Measurements from ENCODE around the gene SHCBP1L.

DNA sequence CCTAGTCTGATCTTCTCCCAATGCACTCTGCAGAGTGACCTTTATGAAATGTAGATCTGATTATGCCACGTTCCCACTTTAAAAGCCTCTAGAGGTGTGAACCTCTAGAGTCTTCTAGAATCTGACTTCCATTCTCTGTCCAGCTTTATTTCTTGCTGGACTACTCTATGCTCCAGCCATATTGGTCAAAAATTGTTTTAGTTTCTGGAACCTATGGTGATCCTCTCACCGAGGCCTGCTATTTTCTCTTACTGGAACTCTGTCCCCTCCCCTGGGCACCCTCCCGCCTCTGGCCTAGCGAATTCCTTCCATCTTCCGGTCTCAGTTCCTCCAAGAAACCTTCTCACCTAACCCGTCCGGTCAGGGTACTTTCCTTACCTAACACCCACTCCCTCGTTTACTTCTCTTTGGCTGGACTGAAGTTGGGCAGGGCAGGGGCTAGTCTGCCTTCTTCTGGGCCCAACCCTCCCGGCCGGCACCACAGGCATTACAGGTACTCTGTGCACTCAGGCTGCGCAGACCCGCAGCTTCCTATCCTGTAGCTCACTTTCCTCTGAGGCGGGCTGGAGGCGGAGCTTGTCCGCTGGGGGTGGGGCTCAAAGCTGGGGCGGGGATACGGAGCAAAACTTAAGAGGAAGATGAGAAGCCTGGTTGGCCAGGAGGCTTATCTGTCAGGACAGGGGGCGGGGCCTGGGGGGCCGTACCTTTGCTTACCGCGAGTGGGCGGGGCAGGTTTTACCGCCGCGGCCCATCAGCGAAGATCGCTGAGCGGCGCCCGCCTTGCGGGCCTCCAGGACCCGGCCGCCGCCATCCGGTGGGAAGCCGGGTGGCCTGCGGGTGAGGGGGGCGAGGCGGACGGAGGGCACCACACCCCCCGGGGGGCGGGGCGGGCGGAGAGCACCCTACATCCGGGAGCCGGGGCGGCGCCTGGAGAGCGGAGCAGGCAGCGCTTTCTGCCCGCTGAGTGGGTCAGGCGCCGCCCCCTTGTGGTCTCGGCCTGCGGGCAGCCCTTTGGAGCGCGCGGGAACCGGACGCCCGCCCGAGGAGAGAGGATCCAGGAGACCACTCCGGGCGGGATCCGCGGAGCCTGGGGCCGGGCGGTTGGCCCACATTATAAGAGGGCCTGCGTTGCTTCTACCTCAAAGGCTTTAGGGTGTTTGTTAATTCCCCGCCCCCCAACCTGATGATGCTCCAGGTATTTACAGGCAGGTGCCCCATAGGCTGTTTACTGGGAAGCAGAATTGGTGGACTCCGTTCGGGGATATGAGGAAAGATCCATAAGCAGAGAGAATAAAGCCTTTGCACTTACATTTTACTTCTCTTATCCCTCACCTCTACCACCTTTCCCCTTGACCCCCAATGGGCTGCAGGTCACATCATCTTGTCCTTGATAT is 31.9 kb downstream of the ZNF648 start:
- RAMPAGE, long total RNA, result no peak
- RRBS, 2 experiments, result 2% methylated on average over 12 to 22 of the region's 72 CpGs
CAGE:
- cytosol, long polyA minus RNA, result no peak
- cytosol, long polyA plus RNA, result start-site peak on the minus strand centred at position 528 of the sequence, 56 bp wide, 16 and 11 reads in 2 replicates
- long polyA plus RNA, result start-site peak on the minus strand centred at position 531 of the sequence, 51 bp wide, 22 and 19 reads in 2 replicates
- nucleolus, long total RNA, result start-site peak on the minus strand centred at position 532 of the sequence, 49 bp wide, 16 reads
- nucleus, long polyA plus RNA, result no peak
- nucleus, long total RNA, result no peak

DNA sequence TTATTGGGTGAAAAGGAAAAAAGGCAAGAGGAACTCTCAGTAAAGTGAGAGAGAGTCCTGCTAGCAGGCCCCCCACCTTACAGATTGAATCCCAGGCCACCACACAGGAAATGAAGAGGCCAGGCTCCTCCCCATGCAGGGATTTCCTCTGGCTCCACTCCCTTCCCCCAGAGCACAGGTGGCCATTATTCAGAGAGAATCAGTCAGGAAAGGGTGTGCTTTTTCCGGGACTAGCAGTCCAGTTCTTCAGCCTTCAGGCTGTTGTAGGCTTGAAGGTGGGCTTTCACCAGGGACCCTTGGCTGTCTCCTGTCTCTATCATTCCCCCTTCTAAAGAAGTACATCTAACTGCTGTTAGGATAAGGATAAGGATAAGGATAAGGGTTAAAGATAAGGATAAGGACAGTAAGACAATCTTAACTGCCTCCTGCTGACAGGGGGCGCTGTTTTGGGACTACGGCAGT is 26.3 kb downstream of the ZNF648 start:
- RAMPAGE, long total RNA, result no peak
- RRBS, 2 experiments, result no CpG with 5 or more reads among the region's 3 CpGs
CAGE:
- cytosol, long polyA minus RNA, result no peak
- cytosol, long polyA plus RNA, result no peak
- long polyA plus RNA, result no peak
- nucleolus, long total RNA, result no peak
- nucleus, long polyA plus RNA, result no peak
- nucleus, long total RNA, result no peak

DNA sequence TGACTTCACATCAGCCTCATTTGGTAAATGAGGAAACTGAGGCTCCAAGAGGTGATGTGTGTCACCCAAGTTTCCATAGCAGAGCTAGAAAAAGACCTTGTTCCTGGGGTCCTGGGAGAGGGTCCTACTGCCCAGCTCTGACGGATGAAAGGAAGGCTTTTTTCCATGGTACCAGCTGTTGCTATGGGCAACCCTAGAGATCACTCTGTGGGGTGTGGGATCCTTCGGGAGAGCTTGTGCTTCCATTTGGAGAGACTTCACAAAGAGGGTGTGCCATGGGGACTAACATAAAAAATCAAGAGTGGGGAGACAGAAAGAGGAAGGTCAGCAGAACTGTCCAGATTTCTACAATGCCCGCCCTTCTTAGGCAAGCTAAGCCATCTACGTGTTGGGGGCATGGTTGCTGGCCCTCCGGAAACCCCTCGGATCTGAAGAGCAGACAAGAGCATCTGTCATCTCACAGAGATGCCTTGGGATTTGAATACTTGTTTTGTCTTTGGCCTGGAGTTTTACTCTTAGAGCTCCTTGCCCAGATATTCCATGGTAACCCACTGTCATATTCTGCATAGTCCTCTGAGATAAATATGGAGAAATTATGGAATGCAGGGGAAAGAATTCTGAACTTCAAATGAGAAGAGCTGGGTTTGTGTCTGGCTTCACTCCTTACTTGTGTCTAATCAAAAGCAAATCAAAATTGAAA is 83.9 kb upstream of the ZNF648 start:
- RAMPAGE, long total RNA, result no peak
- RRBS, 2 experiments, result no CpG with 5 or more reads among the region's 6 CpGs
CAGE:
- cytosol, long polyA minus RNA, result no peak
- cytosol, long polyA plus RNA, result no peak
- long polyA plus RNA, result no peak
- nucleolus, long total RNA, result no peak
- nucleus, long polyA plus RNA, result no peak
- nucleus, long total RNA, result no peak

DNA sequence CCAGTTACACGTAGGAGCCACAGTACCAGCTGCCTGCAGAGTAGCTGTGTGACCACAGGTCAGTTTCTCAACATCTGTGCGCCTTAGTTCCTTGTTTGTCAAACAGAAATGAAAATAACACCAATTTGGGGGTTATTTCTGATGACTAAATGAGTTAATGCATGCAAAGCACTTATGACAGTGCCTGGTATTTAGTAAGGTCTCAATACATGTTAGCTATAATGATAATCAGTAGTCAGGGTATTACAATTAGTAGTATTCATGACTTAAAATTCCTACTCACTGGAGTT is 85.7 kb upstream of the ZNF648 start:
- RAMPAGE, long total RNA, result no peak
- RRBS, 2 experiments, result no CpG with 5 or more reads among the region's 2 CpGs
CAGE:
- cytosol, long polyA minus RNA, result no peak
- cytosol, long polyA plus RNA, result no peak
- long polyA plus RNA, result no peak
- nucleolus, long total RNA, result no peak
- nucleus, long polyA plus RNA, result no peak
- nucleus, long total RNA, result no peak

DNA sequence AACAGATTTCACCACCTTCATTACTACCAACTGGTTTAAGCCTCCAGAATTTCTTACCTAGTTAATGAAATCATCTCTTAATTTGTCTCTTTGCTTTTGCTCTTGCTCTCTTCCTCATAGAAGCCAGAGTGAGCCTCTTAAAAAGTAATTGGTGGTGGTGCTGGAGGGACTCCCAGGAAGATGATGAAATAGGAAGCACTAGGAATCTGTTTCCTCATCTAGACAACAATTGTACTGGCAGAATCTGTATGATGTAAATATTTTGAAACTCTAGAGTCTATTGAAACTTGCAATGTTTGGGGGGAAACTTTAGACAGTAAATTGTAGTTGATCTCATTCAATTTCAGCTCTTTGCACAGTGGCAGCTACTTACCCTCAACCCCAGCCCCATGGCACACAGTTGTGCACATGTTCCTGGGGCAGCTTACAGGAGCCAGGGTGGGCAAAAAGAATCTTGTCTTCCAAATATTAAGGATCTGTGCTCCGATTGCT is 10.6 kb downstream of the RGSL1 start:
- RAMPAGE, long total RNA, result no peak
- RRBS, 2 experiments, result no CpG with 5 or more reads among the region's 1 CpG
CAGE:
- cytosol, long polyA minus RNA, result no peak
- cytosol, long polyA plus RNA, result no peak
- long polyA plus RNA, result no peak
- nucleolus, long total RNA, result no peak
- nucleus, long polyA plus RNA, result no peak
- nucleus, long total RNA, result no peak

DNA sequence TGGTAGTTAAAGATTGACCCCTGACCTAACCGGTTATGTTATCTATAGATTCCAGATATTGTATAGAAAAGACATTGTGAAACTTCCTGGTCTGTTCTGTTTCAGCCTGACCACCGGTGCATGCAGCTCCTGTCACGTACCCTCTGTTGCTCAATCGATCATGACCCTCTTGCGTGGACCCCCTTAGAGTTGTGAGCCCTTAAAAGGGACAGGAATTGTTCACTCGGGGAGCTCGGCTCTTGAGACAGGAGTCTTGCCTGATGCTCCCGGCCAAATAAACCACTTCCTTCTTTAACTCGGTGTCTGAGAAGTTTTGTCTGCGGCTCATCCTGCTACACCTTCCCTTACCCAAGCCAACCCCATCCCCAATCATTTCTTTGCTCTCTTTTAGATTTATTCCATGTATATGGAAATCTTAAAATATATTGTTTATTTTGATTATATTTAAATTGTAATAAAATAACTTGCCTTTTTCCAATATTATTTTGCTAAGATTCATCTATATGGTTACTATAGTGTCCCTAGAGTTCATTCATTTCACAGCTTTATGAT is 28.4 kb upstream of the RGS16 start:
- RAMPAGE, long total RNA, result no peak
- RRBS, 2 experiments, result no CpG with 5 or more reads among the region's 10 CpGs
CAGE:
- cytosol, long polyA minus RNA, result no peak
- cytosol, long polyA plus RNA, result no peak
- long polyA plus RNA, result no peak
- nucleolus, long total RNA, result no peak
- nucleus, long polyA plus RNA, result no peak
- nucleus, long total RNA, result no peak

GRCh38 chr1:182843081-182843565 is 4.0 kb downstream of the DHX9 start:
- RAMPAGE, long total RNA, result no peak
- RRBS, 2 experiments, result no CpG with 5 or more reads among the region's 6 CpGs
CAGE:
- cytosol, long polyA minus RNA, result no peak
- cytosol, long polyA plus RNA, result no peak
- long polyA plus RNA, result no peak
- nucleolus, long total RNA, result start-site peak on the plus strand at chr1:182843183-182843325, 48 reads
- nucleus, long polyA plus RNA, result no peak
- nucleus, long total RNA, result no peak

- RAMPAGE, long total RNA, result no peak
- RRBS, 2 experiments, result no CpG with 5 or more reads among the region's 8 CpGs
CAGE:
- cytosol, long polyA minus RNA, result no peak
- cytosol, long polyA plus RNA, result no peak
- long polyA plus RNA, result no peak
- nucleolus, long total RNA, result start-site peak on the plus strand at chr1:182855122-182855244, 30 reads
- nucleus, long polyA plus RNA, result no peak
- nucleus, long total RNA, result no peak
Measured at GRCh38 chr1:182855128-182855740, 16.1 kb downstream of the DHX9 start.

- RAMPAGE, long total RNA, result no peak
- RRBS, 2 experiments, result no CpG with 5 or more reads among the region's 6 CpGs
CAGE:
- cytosol, long polyA minus RNA, result no peak
- cytosol, long polyA plus RNA, result no peak
- long polyA plus RNA, result no peak
- nucleolus, long total RNA, result no peak
- nucleus, long polyA plus RNA, result no peak
- nucleus, long total RNA, result no peak
Measured at GRCh38 chr1:182865084-182866138, 26.3 kb downstream of the DHX9 start.

GRCh38 chr1:182876773-182877205 is 37.6 kb downstream of the DHX9 start:
- RAMPAGE, long total RNA, result no peak
- RRBS, 2 experiments, result no CpG with 5 or more reads among the region's 2 CpGs
CAGE:
- cytosol, long polyA minus RNA, result no peak
- cytosol, long polyA plus RNA, result no peak
- long polyA plus RNA, result no peak
- nucleolus, long total RNA, result start-site peak on the plus strand at chr1:182876901-182876987, 17 reads
- nucleus, long polyA plus RNA, result no peak
- nucleus, long total RNA, result no peak

DNA sequence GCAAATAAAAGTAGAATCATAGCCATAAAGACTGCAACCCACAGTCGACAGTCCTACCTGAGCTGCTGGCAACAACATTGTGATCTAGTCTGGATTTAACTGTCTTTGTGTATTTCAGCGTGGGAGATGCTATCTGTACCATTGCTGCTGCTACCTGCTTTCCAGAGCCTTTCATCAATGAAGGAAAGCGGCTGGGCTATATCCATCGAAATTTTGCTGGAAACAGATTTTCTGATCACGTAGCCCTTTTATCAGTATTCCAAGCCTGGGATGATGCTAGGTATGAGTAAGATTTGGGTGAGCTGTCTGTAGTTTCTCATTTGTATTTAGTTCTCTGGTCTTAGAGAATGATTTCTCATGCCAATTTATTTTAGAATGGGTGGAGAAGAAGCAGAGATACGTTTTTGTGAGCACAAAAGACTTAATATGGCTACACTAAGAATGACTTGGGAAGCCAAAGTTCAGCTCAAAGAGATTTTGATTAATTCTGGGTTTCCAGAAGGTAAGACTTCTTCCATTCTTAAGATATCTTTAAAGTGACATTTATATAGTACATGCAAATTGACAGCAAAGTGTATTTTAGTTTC is 42.1 kb downstream of the DHX9 start:
- RAMPAGE, long total RNA, result no peak
- RRBS, 2 experiments, result no CpG with 5 or more reads among the region's 6 CpGs
CAGE:
- cytosol, long polyA minus RNA, result start-site peak on the plus strand centred at position 389 of the sequence, 15 bp wide, 33 reads
- cytosol, long polyA plus RNA, result no peak
- long polyA plus RNA, result no peak
- nucleolus, long total RNA, result no peak
- nucleus, long polyA plus RNA, result no peak
- nucleus, long total RNA, result no peak

- RAMPAGE, long total RNA, result no peak
- RRBS, 2 experiments, result no CpG with 5 or more reads among the region's 1 CpG
CAGE:
- cytosol, long polyA minus RNA, result no peak
- cytosol, long polyA plus RNA, result no peak
- long polyA plus RNA, result no peak
- nucleolus, long total RNA, result no peak
- nucleus, long polyA plus RNA, result no peak
- nucleus, long total RNA, result no peak
Measured at GRCh38 chr1:182887919-182888435, 48.8 kb downstream of the DHX9 start.

DNA sequence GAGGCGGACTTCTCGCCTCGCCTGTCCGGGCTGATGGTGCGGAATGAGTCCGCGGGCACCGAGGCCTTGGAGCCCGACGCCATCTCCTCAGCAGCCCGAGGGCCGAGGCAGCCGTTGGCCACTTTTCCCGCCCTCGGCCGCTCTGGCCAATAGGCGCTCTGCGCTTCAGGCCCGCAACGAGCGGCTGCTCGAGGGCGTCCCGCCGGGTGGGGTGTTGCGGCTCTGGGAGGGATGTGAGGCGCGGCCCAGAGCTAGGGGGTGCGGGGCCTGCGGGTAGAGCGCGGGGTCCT is at the start of gene SHCBP1L:
SHCBP1L (minus strand) TSS at position 116 of the 290 bp plus-strand sequence.
- RAMPAGE, long total RNA, result no peak
- RRBS, 2 experiments, result 67% methylated on average over 3 of the region's 32 CpGs; no CpG with 5 or more reads in 1 of the 2 experiments
CAGE:
- cytosol, long polyA minus RNA, result no peak
- cytosol, long polyA plus RNA, result no peak
- long polyA plus RNA, result no peak
- nucleolus, long total RNA, result no peak
- nucleus, long polyA plus RNA, result no peak
- nucleus, long total RNA, result no peak

DNA sequence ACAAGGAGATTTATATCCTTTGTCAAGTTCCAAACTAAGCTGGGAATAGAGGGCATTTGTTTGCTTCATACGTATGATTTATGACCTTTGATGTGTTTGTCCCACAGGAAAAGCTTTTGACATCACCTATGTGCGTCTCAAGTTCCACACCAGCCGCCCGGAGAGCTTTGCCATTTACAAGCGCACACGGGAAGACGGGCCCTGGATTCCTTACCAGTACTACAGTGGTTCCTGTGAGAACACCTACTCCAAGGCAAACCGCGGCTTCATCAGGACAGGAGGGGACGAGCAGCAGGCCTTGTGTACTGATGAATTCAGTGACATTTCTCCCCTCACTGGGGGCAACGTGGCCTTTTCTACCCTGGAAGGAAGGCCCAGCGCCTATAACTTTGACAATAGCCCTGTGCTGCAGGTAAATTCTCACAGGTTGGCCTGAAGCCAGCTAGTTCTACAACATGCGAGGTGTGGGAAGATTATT is 80.0 kb downstream of the LAMC1 start:
- RAMPAGE, long total RNA, result no peak
- RRBS, 2 experiments, result no CpG with 5 or more reads among the region's 13 CpGs
CAGE:
- cytosol, long polyA minus RNA, result no peak
- cytosol, long polyA plus RNA, result no peak
- long polyA plus RNA, result no peak
- nucleolus, long total RNA, result no peak
- nucleus, long polyA plus RNA, result no peak
- nucleus, long total RNA, result no peak

DNA sequence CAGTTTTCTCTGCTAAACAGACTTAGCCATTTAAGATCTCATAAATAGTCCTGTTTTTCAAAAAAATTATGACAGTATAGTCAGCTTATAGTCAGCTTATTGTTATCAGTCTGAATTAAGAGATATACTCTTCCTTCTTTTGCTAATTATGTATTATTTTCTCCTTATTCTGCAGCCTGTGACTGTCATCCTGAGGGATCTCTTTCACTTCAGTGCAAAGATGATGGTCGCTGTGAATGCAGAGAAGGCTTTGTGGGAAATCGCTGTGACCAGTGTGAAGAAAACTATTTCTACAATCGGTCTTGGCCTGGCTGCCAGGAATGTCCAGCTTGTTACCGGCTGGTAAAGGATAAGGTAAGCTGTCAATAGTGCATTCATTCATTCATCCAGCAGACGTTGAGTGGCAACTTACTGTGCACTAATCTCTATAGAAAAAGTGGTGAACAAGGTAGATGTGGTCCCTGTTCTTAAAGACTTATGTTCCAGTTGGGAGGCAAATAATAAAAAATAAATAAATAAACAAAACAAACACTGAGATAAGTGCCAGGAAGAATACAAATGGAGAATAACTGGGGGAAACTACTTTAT is 58.9 kb upstream of the LAMC2 start:
- RAMPAGE, long total RNA, result no peak
- RRBS, 2 experiments, result no CpG with 5 or more reads among the region's 5 CpGs
CAGE:
- cytosol, long polyA minus RNA, result no peak
- cytosol, long polyA plus RNA, result no peak
- long polyA plus RNA, result no peak
- nucleolus, long total RNA, result no peak
- nucleus, long polyA plus RNA, result no peak
- nucleus, long total RNA, result no peak

DNA sequence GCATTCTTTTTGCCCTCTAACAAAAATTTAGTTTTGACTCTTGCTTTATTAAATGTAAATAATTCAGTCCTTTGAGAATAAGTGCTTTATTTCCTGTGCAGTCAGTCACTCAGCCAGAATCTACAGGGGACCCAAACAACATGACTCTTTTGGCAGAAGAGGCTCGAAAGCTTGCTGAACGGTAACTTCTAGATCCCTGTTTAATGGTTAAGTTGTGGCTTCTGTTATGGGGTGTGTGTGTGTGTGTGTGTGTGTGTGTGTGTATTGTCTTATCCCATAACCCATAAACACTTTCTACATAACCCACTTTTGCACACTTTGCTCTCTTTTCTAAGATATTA is 54.9 kb upstream of the LAMC2 start:
- RAMPAGE, long total RNA, result no peak
- RRBS, 2 experiments, result no CpG with 5 or more reads among the region's 2 CpGs
CAGE:
- cytosol, long polyA minus RNA, result no peak
- cytosol, long polyA plus RNA, result no peak
- long polyA plus RNA, result no peak
- nucleolus, long total RNA, result no peak
- nucleus, long polyA plus RNA, result no peak
- nucleus, long total RNA, result no peak

DNA sequence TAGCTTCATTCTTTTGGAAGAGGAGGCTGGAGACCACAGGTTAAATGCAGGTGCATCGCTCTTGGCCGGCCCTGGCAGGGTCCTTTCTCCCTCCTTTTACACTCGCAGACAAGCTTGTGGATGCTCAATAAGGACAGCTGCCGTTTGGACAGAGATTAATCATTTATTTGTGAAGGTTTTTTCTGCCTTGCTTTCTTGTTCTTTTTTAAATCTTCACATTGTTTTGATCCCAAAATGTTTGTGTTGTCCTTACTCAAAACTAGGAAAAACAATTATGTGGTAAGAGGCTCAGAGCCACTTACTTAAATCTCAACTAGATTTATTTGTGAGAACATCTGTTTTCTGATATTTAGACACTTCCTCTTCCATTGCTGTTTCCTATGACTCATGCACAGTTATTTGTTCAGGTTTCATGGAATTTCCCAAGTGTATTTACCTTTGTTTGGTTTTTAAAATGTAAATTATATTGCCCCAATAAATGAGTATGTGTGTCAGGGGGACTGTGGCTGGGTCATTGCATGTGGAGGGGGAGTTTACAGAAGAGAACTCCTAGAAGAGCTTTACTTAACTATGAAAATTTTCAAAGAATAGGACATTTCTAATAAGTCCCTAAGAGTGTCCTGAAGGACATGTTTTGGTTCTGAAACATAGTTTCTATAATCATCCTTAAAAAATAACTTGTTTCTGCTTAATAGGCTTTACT is 46.5 kb upstream of the LAMC2 start:
- RAMPAGE, long total RNA, result no peak
- RRBS, 2 experiments, result no CpG with 5 or more reads among the region's 4 CpGs
CAGE:
- cytosol, long polyA minus RNA, result no peak
- cytosol, long polyA plus RNA, result no peak
- long polyA plus RNA, result no peak
- nucleolus, long total RNA, result no peak
- nucleus, long polyA plus RNA, result no peak
- nucleus, long total RNA, result no peak

DNA sequence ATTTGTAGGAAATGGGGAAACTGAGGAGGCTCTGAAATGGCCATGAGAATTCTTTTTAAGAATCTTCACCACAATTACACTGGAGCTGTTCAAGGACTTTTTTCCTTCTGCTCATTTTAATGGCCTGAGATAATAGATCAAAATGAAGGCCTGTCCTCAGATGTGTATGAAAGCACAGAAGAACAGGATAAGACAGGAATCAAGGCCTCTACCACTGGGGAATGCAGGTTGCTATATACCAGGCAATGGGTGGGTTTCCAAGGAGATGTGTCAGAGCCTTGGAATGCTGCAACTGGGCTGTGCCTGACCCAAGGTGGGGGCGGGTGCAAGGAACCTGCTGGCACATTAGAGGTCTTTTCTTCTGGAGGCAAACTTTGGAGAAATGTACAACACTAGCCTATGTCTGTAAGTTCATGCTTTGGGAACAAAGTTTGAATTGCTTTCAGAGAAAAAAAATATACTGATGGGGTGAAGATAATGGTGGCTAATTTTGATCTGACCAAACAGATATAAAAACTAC is 21.7 kb upstream of the LAMC2 start:
- RAMPAGE, long total RNA, result no peak
- RRBS, 2 experiments, result no CpG with 5 or more reads among the region's 1 CpG
CAGE:
- cytosol, long polyA minus RNA, result no peak
- cytosol, long polyA plus RNA, result no peak
- long polyA plus RNA, result no peak
- nucleolus, long total RNA, result no peak
- nucleus, long polyA plus RNA, result no peak
- nucleus, long total RNA, result no peak

GRCh38 chr1:183200358-183200785 is 14.3 kb downstream of the LAMC2 start:
- RAMPAGE, long total RNA, result no peak
- RRBS, 2 experiments, result no CpG with 5 or more reads among the region's 10 CpGs
CAGE:
- cytosol, long polyA minus RNA, result no peak
- cytosol, long polyA plus RNA, result no peak
- long polyA plus RNA, result no peak
- nucleolus, long total RNA, result no peak
- nucleus, long polyA plus RNA, result no peak
- nucleus, long total RNA, result no peak

- RAMPAGE, long total RNA, result no peak
- RRBS, 2 experiments, result no CpG with 5 or more reads among the region's 51 CpGs
CAGE:
- cytosol, long polyA minus RNA, result no peak
- cytosol, long polyA plus RNA, result no peak
- long polyA plus RNA, result no peak
- nucleolus, long total RNA, result no peak
- nucleus, long polyA plus RNA, result no peak
- nucleus, long total RNA, result no peak
Measured at GRCh38 chr1:183470903-183471854, 1.1 kb upstream of the SMG7 start.